Liver (tissue), 9 donors: ENCODE measurements around a stretch of chr15.

- PRO-cap, 5 experiments, result no peak in any of the 5 experiments
- RAMPAGE, long total RNA, 2 experiments, result no peak in any of the 2 experiments
- RRBS, result no CpG with 5 or more reads among the region's 9 CpGs
Measured at GRCh38 chr15:92636793-92637408, 18.7 kb downstream of the FAM174B start.

DNA sequence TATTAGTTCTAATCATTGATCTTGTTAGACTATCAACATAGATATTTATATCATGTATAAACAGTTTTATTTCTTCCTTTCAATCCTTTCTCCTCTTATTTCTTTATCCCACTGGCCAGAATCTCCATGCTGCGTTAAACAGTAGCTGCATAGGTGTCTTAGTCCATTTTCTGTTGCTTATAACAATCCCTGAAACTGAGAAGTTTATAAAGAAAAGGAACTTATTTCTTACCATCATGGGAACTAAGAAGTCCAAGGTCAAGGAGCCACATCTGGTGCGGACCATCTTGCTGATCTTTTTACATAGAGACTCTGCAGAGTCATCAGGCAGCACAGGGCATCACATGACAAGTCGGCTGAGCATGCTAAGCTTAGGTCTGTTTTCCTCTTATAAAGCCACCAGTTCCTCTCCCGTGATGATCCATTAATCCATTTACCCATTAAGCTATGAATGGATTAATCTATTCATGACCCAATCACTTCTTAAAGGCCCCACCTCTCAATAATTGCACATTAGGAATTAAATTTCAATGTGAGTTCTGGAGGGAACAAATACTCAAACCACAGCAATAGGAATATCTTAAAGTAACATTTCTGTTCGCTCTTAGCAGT lies 22.4 kb upstream of the FAM174B start:
- PRO-cap, 5 experiments, result no peak in any of the 5 experiments
- RAMPAGE, long total RNA, 2 experiments, result no peak in any of the 2 experiments
- RRBS, result no CpG with 5 or more reads among the region's 5 CpGs

DNA sequence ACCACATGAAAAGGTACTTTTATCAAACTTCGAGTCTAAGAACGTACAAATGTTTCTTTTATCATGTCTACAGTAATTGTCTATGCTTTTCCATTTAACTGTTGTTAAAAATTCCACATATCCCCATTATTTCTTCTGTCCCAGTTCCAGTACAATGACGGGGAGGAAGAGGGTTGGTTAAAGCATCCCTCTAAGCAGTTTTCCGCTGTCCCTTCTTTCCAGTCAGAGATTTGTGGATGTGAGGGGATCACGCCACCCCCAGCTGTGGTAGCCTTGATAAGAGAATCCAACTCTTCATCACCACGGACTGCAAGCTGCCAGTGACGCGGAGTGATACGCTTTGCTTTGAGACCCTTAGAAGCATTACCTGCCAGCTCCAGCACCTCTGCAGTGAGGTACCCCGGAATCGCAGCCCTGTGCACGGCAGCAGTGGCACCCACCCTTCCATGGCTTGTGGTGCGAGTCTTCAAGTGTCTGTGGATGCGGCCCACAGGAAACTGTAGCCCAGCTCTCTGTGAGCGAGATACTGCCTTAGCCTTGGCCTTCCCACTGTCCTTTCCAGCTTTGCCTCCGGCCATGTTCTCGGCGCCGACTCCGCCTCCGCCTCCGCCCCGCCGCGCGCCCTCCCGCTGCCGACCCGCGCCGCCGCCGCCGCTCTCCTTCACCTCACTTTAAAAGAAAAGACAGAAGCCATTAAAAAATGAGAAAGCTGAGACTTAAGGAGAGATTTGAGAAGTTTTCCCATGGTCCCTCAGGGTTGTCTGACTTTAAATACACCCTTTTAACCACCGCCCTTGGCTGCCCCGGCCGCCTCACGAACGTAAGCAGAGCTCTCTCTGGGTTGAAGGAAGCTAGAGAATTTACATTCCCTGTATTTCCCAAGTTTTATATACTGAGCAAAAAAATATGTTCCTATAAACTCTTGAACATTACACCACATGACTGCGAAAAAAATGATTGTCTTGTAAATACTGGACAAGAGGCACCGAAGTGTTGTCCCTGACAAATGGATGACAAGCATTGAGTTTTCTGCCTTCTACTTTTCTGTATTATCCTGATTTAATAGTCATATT lies 78.4 kb upstream of the FAM174B start:
- PRO-cap, 5 experiments, result no peak in any of the 5 experiments
- RAMPAGE, long total RNA, 2 experiments, result no peak in any of the 2 experiments
- RRBS, result no CpG with 5 or more reads among the region's 41 CpGs

GRCh38 chr15:92795503-92795880 lies 104.6 kb upstream of the CHD2 start:
- PRO-cap, 5 experiments, result peak in 1 of 5 experiments; most common plus-strand start chr15:92795634 (in 1)
- RAMPAGE, long total RNA, 2 experiments, result no peak in any of the 2 experiments
- RRBS, result no CpG with 5 or more reads among the region's 6 CpGs

DNA sequence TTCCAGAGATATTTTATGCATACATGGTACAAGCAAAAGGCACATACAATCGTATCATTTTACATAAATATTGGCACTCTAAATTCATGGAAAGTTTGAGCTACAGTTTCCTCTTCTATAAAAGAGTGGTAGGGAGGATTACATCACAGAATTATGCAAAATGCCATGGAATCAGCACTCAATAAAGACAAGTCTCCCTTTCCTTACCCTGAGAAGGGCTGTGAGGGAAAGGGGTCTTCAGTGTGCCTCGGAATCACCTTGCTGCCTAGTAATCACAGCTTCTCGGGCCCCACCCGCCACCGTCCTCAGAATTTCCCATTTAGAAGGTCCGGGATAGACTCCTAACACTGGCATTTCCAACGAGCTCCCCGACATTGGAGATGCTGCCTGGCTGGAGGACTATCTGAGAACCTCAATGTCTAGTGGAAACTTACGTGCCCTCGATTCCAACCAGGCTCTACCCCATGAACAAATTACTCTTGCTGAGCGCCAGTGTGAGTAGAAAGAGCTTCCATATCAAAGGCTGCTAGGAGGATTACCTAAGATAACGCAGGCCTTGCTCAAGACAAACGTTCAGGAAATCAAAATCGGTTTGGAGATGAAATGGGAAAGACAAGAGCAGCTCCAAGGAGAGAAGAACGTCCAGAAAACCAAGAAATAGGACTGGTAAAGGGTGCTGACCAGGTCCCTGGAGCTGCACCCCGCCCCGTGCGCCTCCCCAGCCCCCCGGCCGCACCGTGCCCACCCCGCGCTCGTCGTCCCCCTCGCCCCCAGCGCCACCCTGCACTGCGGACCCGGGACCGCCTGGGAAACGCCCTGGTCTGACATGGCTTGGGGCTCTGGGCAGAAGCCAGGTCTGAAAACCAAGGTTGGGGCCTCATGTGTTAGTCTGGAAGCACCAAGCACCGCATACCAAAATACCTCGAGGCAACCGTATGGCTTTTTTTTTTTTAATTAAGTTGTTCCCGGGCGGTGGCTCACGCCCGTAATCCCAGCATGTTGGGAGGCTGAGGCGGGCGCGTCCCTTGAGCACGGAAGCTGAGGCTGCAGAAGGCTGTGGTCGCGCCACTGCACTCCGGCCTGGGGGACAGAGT lies 91.9 kb upstream of the CHD2 start:
- PRO-cap, 5 experiments, result peak in 5 of 5 experiments; most common plus-strand start position 211 of the sequence (in 4); most common minus-strand start position 417 of the sequence (in 1)
- RAMPAGE, long total RNA, 2 experiments, result no peak in any of the 2 experiments
- RRBS, result under 1% methylated on average over 11 of the region's 45 CpGs

DNA sequence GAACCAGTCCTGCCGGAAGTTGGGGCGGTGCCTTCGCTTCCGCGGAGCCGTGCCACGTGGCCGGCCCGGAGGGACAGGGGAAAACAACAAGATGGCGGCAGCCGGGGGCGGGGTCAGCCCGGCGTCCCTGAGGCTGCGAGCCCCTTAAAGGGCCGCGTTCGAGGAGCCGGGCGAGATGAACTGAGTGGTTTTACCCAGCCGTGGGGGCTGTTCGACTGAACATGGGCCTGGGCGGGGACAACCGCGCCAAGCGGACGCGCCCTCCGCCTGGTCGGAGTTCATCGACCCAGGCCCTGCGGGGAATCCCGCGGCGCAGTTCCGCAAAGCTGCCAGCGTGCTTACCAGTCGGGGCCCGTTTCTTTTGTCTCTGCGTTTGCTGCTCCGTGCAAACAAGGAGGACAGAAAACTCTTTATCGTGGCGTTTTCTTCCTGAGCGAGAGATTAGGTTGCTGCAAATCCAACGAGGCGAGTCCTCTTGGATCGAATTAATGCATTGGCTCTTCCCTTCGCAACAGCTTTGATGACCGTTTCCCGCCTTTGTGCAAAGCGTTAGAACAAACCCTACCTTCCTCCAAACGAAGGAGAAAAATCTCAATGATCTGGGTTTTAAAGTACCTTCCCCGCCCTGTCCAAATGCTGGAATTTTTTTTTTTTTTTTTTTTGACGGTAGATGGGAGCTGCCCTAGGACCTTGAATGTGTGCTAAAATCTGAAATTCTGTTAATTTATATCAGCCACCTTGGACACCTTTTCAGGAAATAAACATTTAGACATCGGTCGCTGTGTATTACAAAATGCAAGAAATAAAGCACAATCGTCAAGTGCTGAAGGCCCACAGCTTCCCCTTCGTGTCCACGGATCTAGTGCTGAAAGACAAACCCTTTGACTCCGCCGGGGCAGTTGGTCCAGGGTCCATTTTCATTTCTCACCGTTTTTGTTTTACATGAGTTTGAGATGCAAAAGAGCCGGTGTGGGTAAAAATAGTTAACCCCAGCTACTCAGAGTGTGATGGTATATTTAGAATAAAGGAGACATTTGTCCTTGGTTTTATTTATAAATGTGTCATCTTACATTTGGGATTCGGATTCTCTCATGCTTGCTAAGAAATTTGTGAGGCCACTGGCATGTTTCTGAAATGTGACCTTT lies 90.4 kb upstream of the CHD2 start:
- PRO-cap, 5 experiments, result peak in 5 of 5 experiments; most common plus-strand start position 173 of the sequence (in 5); most common minus-strand start position 182 of the sequence (in 4)
- RAMPAGE, long total RNA, 2 experiments, result no peak in any of the 2 experiments
- RRBS, result 2% methylated on average over 13 of the region's 64 CpGs

DNA sequence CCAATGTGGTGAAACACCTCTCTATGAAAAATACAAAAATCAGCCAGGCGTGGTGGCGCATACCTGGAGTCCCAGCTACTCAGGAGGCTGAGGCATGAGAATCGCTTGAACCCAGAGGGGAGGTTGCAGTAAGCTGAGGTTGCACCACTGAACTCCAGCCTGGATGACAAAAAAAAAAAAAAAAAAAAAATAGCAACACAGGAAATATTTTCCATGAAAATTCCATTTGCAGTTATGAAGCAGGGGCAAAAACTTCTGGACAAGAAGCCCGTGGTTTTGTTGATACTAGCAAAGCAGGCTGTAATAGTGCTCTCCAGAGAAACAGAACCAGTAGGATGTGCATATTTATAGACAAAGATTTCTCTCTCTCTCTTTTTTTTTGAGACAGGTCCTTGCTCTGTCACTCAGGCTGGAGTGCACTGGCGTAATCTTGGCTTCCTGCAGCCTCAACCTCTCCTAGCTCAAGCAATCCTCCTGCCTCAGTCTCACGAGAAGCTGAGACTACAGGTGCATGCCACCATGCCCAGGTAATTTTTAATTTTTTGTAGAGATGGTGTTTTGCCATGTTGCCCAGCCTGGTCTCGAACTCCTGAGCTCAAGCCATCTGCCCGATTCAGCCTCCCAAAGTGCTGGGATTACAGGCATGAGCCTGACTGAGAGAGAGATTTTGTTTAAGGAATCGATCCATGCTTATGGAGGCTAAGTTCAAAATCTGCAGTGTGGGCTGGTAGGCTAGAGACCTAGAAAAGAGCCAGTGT lies 67.1 kb upstream of the CHD2 start:
- PRO-cap, 5 experiments, result no peak in any of the 5 experiments
- RAMPAGE, long total RNA, 2 experiments, result no peak in any of the 2 experiments
- RRBS, result no CpG with 5 or more reads among the region's 9 CpGs

DNA sequence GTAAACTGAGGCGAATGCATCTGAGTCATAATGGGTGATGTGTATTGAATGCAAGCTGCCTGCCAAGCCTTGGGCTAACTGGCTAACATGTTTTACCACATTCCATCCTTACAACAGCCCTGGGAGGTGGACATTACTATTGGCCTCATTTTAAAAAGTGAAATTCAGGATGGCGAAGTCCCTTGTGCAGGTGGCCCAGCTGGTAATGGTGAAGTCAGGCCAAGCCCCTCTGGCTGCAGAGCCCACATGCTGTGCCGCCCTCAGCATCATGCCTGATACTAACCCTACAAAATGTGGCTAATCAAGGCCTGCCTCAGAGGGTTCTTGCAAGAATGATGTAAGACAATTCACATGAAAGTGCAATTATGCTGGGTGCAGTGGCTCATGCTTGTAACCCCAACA lies 59.9 kb upstream of the CHD2 start:
- PRO-cap, 5 experiments, result no peak in any of the 5 experiments
- RAMPAGE, long total RNA, 2 experiments, result no peak in any of the 2 experiments
- RRBS, result no CpG with 5 or more reads among the region's 3 CpGs

DNA sequence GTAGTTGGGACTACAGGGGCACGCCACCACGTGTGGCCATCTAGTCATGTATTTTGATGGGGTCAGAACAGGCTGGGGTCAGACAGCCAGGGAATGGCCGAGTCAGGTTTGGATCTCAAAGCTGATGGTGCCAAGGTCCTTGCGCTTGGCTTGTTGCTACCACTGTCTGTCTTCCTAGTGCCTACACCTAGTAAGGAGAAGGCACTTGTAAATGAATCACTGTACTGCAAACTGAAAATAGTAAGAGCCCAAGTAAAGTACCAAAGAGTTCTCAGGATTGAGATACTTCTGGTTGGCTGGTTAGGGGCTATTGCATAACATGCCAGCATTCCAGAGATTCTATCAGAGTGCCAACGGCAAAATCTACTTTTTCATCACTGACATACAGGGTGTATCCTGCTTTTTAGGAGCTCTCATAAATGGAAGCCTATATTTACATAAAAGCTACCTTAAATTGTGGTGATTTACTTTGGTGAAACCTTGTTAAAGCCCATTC lies 30.9 kb upstream of the CHD2 start:
- PRO-cap, 5 experiments, result no peak in any of the 5 experiments
- RAMPAGE, long total RNA, 2 experiments, result no peak in any of the 2 experiments
- RRBS, result no CpG with 5 or more reads among the region's 5 CpGs

DNA sequence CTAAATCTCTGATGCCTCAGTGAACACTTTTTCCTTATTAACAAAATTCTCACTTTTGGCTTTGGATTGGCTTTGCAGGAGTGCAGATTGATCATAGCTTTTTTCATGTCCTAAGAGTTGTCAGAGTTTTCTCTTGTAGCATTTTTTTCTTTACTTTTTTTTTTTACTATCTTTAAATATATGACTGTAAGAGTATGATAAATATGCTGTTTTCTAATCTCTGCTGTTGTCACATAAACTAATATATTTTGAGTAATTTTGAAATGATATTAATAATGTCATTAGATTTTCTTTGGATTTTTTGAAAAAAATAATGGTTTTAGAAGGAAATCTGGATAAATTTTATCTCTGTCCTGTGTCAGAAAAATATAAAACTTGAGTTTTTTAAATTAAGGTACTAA lies 4.3 kb upstream of the CHD2 start:
- PRO-cap, 5 experiments, result no peak in any of the 5 experiments
- RAMPAGE, long total RNA, 2 experiments, result no peak in any of the 2 experiments

DNA sequence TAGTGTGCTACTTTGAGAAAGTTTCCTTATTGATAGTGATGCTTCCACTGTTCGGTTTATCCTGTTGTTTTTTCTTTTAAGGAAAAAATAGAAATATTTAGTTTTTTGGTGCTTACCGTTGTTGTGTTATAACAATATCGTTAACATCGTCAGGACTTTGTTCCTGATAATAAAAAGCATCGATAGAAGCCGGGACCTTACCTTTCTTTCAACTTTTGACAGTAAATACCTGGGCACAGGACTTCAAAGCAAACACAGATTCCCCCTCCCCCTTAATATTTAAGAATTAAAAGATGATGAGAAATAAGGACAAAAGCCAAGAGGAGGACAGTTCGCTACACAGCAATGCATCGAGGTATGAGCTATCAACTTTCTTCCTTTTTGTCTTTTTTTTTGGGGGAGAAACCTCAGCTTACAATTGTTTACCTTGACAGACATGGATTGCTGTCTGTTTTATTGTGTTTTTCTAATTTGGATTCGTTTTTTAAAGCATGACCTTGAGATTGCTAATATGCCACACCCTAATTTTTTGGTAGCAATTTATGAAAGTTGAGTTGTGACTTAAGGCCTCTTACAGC lies 910 bp downstream of the CHD2 start:
- PRO-cap, 5 experiments, result peak in 4 of 5 experiments; most common plus-strand start position 306 of the sequence (in 2); most common minus-strand start position 217 of the sequence (in 2)
- RAMPAGE, long total RNA, 2 experiments, result no peak in any of the 2 experiments
- RRBS, result no CpG with 5 or more reads among the region's 9 CpGs

DNA sequence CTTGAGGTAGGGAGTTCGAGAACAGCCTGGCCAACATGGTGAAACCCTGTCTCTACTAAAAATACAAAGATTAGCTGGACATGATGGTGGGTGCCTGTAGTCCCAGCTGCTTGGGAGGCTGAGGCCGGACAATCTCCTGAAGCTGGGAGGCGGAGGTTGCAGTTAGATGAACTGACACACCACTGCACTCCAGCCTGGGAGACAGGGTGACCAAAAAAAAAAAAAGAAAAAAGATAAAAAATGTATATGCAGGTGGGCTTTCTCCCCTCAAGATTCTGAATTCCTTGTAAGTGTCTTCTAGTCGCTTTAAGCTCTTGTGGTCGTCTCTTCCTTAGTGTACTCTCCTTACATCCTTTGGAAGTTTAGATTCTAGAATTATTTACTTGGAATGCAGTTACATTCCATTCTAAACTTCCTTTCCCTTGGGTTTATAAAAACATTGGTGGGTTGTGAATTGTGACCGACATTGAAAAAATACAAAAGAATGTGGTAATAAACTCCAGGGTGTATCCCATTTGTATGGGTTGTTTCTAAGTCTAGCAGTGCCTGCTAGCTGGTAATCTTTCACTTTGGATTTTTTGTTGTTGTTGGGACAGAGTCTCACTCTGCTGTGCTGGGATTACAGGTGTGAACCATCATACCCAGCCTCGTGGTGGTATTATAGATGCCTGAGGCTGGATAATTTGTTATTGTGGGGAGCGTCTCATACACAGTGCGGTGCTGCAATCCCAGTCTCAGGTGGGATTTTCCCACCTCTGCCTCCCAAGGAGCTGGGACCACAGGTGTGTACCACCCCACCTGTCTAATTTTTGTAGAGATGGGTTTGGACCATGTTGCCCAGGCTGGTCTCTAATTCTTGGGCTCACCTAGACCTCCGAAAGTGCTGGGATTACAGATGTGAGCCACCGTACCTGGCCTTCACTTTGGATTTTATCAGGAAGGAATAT lies 9.0 kb downstream of the CHD2 start:
- PRO-cap, 5 experiments, result no peak in any of the 5 experiments
- RAMPAGE, long total RNA, 2 experiments, result no peak in any of the 2 experiments
- RRBS, result no CpG with 5 or more reads among the region's 11 CpGs

- PRO-cap, 5 experiments, result peak in 1 of 5 experiments; most common minus-strand start chr15:92921910 (in 1)
- RAMPAGE, long total RNA, 2 experiments, result no peak in any of the 2 experiments
- RRBS, result no CpG with 5 or more reads among the region's 6 CpGs
Measured at GRCh38 chr15:92921218-92922306, 21.4 kb downstream of the CHD2 start.

DNA sequence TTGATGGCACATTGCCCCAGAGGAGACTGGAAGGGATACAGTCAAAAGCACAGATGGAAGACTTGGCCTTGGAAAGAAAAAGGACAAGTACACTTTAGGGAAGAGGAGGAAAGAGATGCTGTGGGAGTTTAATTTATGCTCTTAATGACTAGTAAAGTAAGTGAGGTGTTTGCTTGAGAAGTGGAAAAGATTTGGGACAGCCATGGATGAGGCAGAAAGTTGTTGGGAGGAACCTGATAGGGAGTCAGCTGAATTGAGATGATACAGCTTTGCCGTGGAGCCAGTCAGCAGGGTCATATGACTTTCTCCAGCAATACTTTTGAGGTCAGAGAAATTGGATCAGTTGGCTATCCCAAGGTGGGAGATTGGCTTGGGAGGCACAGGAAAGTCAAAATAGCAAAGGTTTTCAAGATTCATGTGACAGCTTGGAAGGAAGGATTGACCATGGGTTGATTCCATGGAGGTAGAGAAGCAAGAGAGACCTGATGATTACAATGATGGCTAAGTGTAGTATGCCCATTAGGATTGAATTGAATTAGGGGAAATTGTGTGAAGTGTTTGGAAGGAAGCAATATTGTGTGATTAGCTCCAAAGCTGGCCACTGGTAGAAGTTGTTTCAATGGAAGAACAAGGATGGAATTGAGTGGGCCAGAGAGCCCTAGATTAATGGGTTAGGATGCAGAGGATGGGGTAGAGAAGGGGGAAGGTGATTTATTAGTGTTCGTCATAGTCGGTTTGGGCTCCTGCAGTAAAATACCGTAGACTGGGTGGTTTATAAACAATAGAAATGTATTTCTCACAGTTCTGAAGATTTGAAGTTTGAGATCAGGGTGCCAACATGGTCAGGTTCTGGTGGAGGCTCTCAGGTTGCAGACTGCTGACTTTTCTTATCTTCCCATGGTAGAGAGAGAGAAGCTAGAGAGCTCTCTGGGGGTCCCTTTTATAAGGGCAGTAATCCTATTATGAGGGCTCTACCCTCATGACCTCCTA lies 82.3 kb downstream of the CHD2 start:
- PRO-cap, 5 experiments, result no peak in any of the 5 experiments
- RAMPAGE, long total RNA, 2 experiments, result no peak in any of the 2 experiments
- RRBS, result no CpG with 5 or more reads among the region's 4 CpGs

- PRO-cap, 5 experiments, result no peak in any of the 5 experiments
- RAMPAGE, long total RNA, 2 experiments, result no peak in any of the 2 experiments
- RRBS, result no CpG with 5 or more reads among the region's 8 CpGs
Measured at GRCh38 chr15:92996433-92997158, 92.4 kb downstream of the RGMA start.

- PRO-cap, 5 experiments, result no peak in any of the 5 experiments
- RAMPAGE, long total RNA, 2 experiments, result no peak in any of the 2 experiments
- RRBS, result 93% methylated on average over 2 of the region's 14 CpGs
Measured at GRCh38 chr15:93025960-93027289, 62.6 kb downstream of the RGMA start.

GRCh38 chr15:93065894-93066594 lies 23.0 kb downstream of the RGMA start:
- PRO-cap, 5 experiments, result no peak in any of the 5 experiments
- RAMPAGE, long total RNA, 2 experiments, result no peak in any of the 2 experiments
- RRBS, result 92% methylated on average over 6 of the region's 46 CpGs

DNA sequence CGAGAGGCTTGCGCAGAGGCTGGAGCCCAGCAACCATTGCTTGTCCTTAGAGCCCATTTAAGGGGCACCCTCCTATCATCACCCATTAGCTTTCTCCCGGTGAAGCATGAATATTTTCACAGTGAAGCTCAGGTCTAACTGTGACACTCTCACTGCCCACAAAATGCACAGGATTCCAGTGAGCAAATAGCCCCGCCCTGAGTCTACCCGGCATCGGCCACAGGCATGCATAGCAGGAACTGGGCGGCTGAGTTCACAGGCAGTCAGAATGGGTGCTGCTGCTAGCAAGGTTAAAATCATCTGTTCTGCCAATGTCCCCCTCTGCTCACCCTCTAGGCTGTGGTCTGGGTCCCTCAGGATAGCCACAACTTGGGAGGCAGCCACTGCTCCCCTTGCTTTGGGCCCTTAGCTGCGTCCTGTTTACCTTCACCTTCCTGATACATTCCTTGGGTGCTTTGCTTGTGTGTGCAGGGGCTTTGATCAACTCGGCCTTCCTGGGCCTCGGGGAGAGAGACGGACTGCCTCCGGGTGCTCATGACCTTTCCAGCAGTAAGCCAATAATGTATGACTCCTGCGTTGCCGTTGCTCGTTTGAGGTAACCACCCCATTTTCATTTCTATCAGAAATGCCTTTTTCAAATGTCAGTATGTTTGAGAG lies 232.9 kb upstream of the RGMA start:
- PRO-cap, 5 experiments, result no peak in any of the 5 experiments
- RAMPAGE, long total RNA, 2 experiments, result no peak in any of the 2 experiments
- RRBS, result 41% methylated on average over 3 of the region's 15 CpGs

DNA sequence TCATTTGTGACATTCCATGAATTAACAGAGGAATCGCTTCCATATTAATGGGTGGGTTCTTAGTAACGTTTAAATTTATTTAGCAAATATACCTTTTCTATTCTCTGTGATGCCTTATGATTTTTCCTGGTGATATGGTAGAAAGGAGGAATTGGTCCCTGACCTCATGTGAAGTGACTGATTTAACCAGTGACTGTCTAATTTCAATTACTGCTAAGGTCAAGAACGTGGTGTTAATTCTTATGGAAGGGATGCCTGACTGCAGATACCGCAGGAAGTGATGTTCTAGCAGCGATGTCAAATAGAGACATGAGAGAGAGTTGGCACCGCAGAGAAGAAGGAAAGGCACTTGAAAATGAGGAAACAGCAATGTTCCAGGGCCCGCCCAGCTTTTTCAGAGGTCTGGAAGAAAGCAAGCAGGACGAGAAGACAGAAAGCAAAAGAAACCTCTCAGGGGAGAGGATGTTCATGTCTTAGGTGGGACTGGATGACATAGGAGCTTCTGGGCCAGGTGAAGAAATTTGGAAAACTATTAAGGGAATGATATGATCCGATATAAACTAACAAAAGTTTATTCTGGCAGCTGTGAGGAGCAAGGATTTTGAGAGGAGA lies 146.3 kb downstream of the MCTP2 start:
- PRO-cap, 5 experiments, result no peak in any of the 5 experiments
- RAMPAGE, long total RNA, 2 experiments, result no peak in any of the 2 experiments
- RRBS, result no CpG with 5 or more reads among the region's 9 CpGs

DNA sequence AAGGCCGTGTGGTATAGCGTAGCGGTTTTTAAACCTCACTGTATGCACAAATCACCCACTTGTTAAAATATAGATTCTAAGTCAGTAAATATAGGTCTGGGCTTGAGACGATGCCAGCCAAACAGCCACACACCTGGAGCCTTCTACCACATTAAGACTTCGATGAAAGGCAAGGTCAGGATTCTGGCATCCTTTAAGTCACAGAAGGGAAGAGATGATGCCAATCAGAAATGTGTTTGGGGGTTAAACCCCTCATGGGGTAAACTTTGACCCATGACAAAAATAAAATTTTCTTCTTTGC lies 848.3 kb downstream of the MCTP2 start:
- PRO-cap, 5 experiments, result no peak in any of the 5 experiments
- RAMPAGE, long total RNA, 2 experiments, result no peak in any of the 2 experiments
- RRBS, result no CpG with 5 or more reads among the region's 5 CpGs